ENCODE measurements around a stretch of chr20.

GRCh38 chr20:46362986-46363516 is 1.2 kb downstream of the SLC35C2 start:
- PRO-cap, result no peak
- RAMPAGE, long total RNA, result no peak

GRCh38 chr20:46379612-46380100 is 15.4 kb upstream of the SLC35C2 start:
- PRO-cap, result no peak
- RAMPAGE, long total RNA, result no peak

- PRO-cap, result no peak
- RAMPAGE, long total RNA, result no peak
Measured at GRCh38 chr20:46399050-46399942, 7.1 kb downstream of the ELMO2 start.

DNA sequence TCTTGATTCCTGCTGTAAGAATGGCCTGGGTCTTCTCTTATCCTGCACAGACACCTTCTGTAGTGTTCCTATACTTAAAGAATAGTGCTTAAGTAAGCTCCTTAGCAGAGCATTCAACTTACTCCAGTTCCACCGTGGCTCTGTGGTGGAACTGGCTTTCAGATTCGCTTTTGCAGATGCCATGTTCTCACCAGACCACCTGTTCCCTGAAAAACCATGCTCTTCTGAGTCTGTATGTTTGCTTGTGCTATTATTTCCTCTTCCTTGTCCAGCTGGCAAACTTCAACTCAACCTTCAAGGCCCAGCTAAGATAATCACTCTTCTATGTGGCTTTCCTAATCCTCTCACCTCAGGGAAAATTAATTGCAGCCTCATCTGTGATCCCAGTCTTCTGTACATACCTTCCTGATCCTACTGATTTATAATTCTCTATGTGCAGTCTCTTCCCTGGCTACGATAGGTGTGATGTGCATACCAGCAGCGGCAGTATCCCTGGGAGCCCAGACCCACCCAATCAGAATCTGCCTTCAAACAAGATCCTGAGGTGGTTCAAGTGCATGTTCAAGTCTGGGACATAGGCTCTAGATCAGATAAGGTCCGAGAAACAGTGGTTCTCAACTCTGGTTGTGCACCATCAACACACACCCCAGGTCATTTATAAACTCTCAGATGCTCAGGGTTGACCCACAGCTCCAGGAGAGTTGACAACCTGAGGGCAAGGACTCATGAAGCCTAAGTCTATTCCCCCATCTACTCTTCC is 4.7 kb downstream of the ELMO2 start:
- PRO-cap, result no peak
- RAMPAGE, long total RNA, result no peak

- PRO-cap, result no peak
- RAMPAGE, long total RNA, result no peak
Measured at GRCh38 chr20:46710423-46710861, 993 bp downstream of the SLC2A10 start.

GRCh38 chr20:46928559-46929182 is 34.0 kb downstream of the EYA2 start:
- PRO-cap, result bidirectional peak, plus-strand start at chr20:46928846, minus-strand start at chr20:46928774
- RAMPAGE, long total RNA, result no peak

- PRO-cap, result no peak
- RAMPAGE, long total RNA, result no peak
Measured at GRCh38 chr20:46931523-46932252, 37.0 kb downstream of the EYA2 start.

GRCh38 chr20:47214171-47214585 is 142.3 kb downstream of the ZMYND8 start:
- PRO-cap, result no peak
- RAMPAGE, long total RNA, result no peak

DNA sequence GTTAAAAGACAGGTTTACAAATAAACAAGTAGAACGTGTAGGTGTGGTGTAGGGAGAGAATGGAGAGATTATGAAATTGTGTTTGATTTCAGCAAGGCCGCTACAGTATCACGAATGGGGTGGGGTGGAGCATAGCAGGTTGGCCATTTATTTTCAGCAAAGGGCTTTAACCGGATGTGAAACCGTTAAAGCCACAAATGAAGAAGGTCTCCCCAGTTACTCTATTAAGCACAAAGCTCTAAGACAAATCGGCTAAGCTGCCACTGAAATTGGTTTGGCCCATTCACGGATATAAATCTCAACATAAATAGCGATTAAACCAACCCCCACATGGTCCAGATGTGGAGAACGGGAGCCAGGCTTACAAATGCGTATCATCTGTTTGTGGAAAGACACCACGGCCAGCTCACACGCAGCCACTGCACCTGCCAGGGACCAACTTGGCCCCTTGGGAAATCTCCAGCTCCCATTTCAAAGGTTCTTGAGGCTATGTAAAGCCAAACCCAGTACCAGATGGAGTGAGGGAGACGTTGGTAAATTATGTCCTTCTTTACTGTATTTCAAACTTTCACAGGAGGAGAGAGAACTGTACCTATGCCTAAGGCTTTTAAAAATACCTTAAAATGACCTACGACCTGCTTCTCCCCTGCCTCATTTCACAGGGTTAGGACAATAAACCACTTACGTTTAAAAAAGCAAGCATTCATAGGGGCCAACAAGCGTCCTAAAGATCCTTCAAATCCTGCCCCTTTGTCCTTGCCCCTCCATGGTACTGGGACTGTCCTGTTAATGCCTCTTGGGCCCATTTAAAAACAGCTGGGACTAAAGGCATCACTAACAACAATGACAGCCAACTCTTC is 93.8 kb downstream of the ZMYND8 start:
- PRO-cap, result no peak
- RAMPAGE, long total RNA, result no peak

GRCh38 chr20:47326569-47326895 is 30.0 kb downstream of the ZMYND8 start:
- PRO-cap, result no peak
- RAMPAGE, long total RNA, result no peak

DNA sequence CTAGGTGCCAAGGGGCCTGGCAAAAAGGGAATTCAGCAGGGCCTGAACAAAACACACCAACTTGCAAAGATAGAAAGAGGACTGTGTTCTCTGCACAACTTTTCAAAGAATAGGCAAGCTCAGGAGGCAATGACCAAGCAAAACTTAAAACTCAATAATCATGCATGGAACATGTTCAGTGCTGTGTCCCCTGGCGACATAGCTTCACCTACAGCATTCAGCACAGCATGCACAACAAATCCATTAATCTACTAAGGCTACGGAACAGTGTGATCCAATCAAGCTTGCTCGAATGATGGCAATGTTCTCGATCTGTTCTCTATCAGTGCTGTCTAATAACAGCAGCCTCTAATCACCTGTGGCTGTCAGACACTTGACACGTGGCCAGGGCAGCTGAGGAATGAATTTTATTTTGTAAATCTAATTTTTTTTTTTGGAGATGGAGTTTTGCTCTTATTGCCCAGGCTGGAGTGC is 27.5 kb downstream of the ZMYND8 start:
- PRO-cap, result no peak
- RAMPAGE, long total RNA, result no peak

DNA sequence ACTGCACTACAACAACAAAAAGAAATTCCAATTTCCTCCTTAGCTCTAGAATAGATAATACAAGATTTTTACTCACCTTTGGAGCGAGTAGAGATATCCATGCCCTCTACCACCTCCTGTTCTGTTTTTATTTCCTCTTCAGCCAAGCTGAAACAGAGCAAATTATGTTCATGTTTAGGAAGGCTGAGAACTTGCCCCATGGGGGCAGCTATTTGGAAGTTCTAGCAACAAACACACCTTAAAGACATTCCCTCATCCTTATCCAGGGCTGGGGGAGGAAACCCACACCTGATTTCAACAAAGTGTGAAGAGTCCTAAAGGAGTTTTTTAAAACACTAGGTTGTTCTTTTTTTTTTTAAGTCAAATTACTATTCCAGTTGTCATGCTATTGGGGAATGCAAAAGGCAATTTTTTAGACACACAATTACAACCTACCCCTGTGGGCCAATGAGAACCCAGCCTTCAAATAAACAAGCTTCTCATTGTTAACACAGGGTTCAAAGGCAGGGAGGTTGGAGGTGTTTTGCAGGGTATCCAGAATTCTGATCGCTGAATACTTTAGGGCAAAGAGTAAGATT is 8.6 kb downstream of the ZMYND8 start:
- PRO-cap, result no peak
- RAMPAGE, long total RNA, result no peak

GRCh38 chr20:47348358-47349291 is 7.9 kb downstream of the ZMYND8 start:
- PRO-cap, result bidirectional peak, plus-strand start at chr20:47348719, minus-strand start at chr20:47348581
- RAMPAGE, long total RNA, result no peak

- PRO-cap, result no peak
- RAMPAGE, long total RNA, result no peak
Measured at GRCh38 chr20:47383808-47384632, 27.5 kb upstream of the ZMYND8 start.

DNA sequence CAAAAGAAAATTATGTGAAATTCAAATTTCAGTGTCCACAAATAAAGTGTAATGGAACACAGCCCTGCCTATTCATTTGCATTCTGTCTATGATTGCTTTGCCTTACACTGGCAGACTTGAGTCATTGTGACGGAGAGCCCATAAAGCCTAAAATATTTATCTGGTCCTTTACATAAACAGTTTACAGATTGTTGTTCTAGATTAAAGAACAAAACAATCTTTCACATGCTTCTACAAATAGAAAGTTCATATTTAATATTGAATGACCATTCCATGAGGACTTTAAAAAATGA is 66.1 kb upstream of the NCOA3 start:
- PRO-cap, result no peak
- RAMPAGE, long total RNA, result no peak

DNA sequence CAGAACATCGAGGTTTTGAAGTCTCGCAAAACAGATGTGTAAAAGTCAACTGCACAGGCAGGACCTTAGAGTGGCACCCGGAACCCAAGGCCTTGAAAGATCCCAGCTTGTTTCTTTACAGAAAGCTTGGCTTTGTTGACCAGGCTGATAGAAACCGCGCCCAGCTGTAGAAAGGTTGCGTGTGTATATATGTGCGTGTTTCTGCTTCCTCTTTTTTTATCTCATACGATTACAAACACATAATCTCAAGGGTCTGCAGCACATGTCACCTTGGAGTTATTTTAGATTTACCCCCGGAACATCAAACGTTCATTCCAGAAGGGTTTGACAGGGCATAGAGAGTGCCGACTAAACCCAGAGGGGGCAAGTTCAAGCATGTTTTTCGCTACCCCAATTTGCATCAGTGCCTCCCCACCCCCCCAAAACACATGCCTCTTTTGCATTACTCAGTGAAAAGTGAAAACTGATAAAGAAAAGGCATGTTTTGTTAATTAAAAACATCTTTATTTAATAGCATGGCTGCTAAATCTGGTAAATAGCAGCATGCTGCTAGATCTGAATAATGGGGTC is 33.3 kb upstream of the NCOA3 start:
- PRO-cap, result no peak
- RAMPAGE, long total RNA, result no peak

GRCh38 chr20:47672763-47673727 is 112.2 kb downstream of the SULF2 start:
- PRO-cap, result no peak
- RAMPAGE, long total RNA, result no peak

DNA sequence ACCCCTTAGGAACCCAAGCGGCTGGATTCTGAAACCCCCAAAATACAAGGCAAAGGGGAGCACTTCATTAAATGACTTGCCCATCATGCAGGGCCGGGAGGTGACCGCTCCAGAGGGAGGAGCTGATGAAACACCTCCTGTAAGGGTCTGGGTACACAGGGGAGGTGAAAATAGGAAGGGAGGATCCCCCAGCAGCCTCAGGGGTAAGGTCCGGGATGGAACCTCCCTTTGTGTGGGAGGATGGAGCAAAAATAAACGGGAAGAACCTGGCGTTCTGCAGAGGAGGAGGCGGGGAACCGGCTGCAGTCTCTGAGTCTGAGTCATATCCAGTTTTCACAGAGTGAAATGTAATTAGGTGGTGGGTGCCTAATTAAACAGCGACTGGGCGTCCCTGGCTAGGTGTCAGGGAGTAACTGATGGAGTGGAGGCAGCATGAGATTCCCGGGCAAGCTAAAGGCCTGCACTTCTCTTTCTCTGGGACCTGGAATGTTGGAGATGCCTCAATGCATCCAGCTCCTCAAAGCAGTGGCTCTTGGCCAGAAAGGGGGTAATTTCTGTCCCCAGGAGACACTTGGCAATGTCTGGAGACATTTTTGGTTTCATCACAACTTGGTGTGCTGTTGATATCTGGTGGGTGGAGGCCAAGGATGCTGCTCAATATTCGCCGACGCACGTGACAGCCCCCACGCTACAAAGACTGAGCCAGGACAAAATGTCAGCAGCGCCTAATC is 80.1 kb downstream of the SULF2 start:
- PRO-cap, result no peak
- RAMPAGE, long total RNA, result no peak

DNA sequence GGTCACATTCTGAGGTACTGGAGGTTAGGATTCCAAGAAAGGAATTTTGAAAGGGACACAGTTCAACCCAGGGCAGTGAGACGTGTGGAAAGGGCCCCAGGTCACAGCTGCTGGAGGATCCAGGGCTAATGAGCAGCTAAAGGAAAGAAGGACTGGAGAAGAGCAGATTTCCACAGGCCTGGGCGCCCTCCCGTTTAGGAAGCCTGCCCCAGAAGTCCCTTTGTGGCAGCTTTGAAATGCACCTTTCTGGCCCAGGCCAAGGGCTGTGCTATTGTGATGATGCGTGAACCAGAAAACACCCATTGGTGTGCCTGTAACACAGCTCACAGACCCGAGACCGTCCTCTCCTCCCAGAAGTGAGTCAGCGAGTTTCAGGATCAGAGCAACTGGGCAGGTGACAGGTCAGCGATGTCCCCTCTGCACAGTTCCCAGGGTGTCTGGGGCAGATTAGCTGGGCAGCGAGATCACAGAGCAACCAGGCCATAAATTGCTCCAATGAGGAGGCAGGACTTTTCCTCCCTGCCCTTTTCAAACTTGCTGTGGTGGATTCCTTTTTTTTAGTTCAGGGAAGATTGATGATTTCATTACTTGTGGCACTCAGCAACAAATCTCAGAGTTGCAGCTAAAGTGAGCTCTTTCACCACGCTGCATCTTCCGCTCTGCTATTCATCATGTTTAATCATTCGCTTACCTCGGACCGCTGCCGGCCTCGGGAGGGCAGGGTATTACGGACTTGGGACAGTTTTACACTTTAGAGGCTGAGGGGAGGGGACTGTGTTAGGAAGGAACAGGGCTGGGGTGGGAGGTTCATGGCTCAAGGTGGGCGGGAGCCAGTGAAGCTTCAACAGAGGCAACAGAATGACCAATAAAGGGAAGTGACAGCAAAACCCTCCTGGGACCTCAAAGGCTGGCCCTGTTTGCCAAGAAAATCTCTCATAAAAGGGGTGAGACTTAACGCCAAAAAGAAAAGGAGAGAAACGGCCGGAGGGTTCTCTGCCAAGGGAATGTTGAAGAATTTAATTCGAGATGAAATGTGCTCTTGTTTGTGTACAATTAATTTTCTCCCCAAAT is 72.1 kb upstream of the SULF2 start:
- PRO-cap, result no peak
- RAMPAGE, long total RNA, result no peak

DNA sequence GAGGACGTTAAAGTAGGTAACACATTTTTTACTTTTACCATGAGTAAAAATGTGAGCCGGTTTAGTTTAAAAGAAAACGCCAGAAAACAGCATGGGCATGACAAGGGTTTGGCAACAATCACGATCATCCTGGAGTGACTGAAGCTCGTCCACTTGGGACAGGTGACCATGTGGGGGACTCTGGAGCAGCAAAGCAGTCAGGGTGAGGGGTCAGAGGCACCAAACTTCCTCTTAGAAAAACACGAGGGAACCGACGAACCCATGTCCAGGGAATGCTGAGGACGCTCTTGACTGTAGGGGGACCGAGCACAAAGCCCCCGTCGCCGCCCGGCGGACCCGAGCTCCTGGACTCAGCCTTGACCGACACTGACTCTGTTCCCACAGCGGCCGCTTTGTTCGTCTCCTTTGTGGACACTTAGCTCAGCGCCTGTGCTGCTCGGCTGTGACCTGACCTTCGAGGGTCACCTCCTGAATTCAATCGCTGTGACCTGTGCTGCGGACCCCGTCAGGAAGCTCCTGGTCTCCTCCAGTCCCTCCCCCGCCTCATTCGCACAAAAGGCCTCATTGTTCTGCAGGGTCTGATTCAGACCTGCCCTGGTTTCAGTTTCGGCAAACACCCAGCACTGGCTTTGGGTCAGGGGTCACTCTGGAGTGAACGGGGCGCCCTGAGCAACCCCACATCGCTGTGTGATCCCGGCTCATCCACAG is 454.9 kb downstream of the PREX1 start:
- PRO-cap, result no peak
- RAMPAGE, long total RNA, result no peak